Vein endothelial cell (primary cell): ENCODE measurements around a stretch of chr17.

DNA sequence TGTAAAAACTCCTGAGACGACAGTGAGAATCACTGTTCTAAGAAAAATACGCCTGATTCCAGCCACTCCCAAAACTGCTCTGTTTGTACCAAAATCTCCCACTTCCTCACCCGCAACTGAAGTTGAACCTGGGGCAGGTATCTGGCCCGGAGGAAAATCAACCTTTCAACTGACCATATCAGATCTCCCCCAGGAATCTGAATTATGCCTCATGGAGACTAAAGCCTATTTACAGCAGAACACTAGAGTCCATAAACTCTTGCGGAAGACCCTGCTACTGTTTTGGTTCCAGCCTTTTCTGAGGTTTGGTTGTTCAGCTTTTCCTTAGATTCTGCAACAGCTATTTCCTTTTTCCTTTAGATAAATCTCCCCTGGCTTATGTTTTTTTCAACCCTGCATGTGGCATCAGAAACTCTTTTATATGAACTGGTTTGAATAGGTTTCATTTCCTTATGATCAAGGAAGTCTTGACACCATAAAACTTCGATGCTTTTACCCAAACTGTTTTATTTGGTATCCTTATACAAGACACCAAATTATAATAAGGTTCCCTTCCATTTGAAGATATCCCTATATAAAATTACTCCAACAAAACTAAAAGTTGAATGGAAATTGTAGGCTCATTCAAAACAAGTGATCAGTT, 13.2 kb downstream of the SPOP start:
- CAGE, long polyA plus RNA: no peak

- CAGE, long polyA plus RNA: no peak
Observed at GRCh38 chr17:49814941-49815140, 26.4 kb downstream of the KAT7 start.

- CAGE, long polyA plus RNA: no peak
Observed at GRCh38 chr17:49845297-49845927, 2.5 kb downstream of the TAC4 start.

GRCh38 chr17:50078784-50079437, 16.2 kb upstream of the PDK2 start:
- CAGE, long polyA plus RNA: no peak

GRCh38 chr17:50079945-50080460, 15.1 kb upstream of the PDK2 start:
- CAGE, long polyA plus RNA: no peak

- CAGE, long polyA plus RNA: no peak
Observed at GRCh38 chr17:50199604-50200633, 1.5 kb downstream of the COL1A1 start.

DNA sequence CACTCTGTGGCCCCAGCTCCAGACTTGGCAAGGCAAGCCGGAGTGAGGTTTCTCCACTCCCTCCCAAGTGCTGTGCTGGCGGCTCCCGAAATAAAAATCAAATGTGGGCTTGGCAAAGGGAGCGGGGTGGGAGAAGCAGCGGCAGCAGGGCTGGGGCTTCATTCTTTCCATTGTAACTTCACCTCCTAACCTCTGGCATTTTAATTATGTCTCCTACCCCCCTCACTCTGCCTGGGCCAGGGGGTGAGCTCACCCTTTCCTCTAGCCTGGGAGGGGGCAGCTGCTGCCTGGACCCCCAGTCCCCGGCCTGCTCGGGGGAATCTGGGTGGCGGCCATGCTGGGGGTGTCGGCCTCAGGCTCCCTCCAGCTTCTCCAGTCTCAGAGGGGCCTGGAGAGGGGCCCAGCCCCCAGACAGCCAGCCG, 14.5 kb upstream of the TMEM92 start:
- CAGE, long polyA plus RNA: no peak

DNA sequence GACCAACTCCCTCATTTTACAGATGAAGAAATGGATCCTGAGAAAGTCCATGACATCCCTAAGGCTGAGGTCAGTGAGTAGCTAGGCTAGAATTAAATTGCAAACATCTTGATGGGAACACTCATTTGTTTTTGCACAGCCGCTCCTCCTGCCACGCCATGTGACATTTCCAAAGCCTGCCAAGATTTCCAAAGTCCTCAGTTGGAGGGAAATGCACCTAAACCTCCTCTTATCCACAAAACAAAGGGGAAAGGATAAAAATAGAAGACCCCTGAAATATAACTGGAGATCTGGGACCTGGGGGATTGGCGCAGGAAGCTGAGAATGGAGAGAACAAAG, 15.0 kb downstream of the TMEM92 start:
- CAGE, long polyA plus RNA: no peak

DNA sequence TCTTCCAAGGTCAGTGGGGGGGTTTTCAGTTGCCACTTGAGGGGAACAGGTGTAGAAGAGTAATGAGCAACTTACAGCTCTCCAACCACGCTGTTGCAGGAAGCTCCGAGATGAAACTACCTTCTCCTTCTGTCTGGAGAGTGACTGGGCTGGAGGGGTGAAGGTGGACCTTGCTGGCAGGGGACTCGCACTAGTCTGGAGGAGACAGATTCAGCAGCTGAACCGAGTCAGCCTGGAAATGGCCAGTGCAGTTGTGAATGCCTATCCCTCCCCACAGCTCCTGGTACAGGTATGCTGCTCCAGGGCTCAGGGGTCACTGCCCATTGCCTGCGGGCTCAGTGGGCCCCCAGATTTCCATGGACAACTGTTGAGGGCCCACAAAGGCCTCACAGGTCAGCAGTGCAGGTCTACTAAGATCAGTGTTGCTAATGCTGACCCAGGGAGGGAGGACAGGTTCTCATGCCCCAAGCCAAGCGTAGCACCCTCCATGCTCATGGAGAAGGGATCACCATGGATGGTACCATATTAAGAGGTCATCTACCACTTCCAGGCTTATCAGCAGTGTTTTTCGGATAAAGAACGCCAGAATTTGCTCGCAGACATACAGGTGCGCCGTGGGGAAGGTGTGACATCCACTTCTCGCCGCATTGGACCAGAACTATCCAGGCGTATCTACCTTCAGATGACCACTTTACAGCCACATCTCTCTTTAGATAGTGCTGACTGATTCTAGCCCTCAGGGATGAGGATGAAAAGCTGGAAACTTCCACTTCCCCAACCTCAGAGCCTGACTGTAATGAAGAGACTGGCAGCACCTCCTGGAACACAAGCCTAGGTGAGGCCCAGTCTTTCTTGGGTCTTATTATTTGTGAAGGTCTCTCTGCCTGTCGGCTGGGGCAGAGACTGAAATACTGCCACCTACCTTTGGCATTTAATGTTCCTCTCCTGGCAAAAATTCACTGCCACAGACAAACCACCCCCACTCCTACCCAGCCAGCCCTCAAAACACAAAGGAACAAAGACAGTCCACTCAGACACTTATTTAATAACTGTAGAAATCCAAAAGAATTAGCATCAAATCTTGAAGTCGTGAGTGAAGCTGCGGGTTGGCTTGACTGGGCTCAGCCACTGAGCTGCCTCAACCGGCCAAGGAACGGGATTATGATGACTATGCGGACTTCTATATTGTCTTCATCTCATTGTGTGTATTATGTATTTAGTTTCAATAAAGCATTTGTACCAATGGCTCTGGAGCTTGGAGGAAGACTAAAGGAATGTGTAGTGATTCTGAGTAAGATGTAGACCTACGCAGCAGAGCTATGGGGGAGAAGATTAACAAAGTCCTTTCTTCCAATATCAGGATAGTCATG, 7.7 kb downstream of the EME1 start:
- CAGE, long polyA plus RNA: no peak

DNA sequence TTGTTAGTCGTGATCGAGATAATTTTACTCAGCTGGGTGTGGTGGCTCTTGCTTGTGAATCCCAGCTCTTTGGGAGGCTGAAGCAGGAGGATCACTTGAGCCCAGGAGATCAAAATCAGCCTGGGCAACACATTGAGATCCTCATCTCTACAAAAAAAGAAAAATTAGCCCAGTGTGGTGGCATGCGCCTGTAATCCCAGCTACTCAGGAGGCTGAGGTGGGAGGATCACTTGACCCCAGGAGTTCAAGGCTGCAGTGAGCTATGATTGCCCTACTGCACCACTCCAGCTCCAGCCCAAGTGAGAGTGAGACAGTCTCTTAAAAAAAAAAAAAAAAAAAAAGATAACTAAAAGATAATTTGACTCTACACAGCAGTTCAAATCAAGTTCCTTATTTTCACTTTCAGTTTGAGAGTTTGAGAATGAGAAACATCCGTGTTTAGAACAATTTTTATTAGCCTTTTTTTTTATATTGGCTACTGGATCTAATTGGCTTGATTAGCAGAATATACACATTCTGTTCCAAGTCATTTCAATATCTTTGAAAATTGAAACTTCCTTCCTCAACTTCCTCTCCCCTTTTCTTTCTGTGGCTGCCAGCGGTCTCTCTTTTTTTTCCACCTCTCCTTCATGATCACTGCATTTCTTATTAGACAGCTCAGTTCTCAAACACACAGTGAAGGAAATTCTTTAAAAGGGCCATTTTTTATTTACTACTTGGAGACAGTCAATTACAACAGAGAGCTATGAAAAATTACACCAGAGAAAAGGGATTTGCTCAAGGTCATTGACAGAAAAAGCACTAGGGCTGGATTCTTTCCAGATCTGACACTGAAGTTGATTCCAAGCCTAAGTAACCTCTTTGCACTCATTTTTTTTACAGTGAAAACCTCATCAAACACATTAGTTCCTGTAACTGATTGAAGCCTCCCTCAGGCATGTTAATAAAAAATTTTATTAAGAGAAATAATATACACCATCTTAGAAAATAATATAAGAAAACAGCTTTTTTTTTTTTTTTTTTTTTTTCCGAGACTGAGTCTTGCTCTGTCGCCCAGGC, 4.5 kb upstream of the ACSF2 start:
- CAGE, long polyA plus RNA: no peak

GRCh38 chr17:50499144-50499352, 9.2 kb upstream of the MYCBPAP start:
- CAGE, long polyA plus RNA: no peak

GRCh38 chr17:50506076-50506535, 2.1 kb upstream of the MYCBPAP start:
- CAGE, long polyA plus RNA: no peak

DNA sequence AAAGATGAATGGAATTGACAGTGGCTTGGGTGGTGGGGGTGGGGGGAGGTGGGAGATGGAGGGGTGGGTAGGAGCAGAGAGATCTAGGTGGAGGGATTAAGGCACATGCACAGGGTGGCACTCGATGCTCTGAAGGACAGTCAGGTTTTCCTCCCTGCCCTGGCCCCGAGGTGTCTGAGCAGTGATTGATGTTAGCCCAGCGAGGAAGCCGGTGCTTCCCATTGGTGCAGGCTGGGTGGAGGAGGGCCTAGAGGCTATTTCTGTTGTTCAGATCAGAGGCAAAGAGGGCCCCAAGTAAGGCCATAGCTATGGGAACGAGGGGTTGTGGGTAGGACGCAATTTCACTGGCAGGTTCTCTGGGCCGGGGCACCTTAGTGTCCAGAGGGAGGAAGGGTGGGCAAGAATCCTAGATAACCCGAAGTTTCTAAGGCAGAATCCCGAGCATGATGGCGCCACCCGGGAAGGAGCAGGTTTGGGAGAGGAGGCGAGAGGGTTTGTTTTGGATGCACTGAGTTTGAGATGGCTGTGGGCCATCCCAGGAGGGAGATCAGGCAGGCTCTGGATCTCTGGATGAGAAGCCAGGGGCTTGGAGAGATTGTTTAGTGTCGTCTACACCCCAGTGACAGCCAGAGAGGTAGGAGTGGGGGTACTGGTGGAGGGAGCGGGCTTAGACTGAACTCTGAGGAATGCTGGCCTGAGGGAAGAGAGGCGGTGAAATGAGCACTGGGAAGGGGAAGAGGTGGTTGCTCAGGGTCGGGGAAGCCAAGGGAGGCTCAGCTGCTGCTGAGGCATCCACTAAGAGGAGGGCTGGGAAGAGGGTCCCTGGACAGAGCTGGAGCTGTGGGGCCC, 23.3 kb downstream of the CACNA1G start:
- CAGE, long polyA plus RNA: no peak

GRCh38 chr17:50635432-50636734, 1.2 kb downstream of the ABCC3 start:
- CAGE, long polyA plus RNA: no peak

DNA sequence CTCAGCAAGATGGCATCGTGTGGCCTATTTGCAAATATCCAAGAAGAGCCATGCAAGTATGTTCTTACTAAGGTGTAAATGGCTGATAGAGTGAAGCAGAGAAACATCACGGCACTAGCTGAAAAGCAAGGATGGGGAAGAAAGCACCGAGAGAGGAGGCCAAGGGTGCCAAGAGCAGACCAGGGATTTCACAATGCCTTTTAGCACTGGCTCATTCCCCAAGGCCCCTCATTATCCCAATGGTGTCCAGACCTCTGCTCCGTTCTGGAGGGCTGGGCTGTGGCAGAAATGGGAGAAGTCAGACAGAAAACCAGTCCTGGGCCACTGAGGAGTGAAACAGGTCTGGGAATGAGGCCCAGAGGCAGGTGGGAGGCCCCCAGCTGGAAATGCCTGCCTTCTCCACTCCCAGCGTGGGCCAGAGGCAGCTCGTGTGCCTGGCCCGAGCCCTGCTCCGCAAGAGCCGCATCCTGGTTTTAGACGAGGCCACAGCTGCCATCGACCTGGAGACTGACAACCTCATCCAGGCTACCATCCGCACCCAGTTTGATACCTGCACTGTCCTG, 20.5 kb downstream of the ANKRD40 start:
- CAGE, long polyA plus RNA: no peak

DNA sequence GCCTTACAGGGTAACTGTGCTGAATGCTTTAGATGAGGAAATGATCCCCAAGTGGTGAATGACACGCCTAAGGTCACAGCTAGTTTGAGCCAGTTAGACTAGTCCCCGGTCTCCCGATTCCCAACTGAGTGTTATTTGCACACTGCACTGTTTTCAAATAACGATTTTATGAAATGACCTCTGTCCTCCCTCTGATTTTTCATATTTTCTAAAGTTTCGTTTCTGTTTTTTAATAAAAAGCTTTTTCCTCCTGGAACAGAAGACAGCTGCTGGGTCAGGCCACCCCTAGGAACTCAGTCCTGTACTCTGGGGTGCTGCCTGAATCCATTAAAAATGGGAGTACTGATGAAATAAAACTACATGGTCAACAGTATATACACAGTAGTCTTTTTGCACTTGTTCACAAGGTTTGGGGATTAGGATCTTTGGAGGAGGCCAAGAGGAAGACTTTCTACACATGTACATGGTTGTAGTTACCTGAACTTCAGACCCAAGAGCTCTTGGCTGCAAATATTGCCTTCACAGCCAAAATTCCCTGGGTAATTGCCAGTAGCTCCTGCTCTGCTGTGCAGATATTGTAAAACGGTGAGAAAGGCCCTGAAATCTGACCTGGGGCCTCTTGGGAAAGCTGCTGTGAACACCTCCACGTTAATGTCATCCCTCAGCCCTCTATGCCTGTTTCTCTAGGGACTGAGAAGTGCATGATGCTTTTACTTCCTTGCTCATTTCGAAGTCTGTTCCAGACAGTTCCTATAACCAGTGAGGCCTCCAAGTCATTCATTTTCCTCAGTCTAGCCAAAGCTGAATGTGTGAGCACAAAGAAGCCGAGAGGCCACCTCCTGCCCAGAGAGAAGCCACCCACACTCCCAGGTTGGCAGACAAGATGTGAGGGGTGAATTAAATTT, 16.1 kb downstream of the ANKRD40 start:
- CAGE, long polyA plus RNA: no peak

- CAGE, long polyA plus RNA: no peak
Observed at GRCh38 chr17:50708458-50709060, 845 bp upstream of the ANKRD40 start.

DNA sequence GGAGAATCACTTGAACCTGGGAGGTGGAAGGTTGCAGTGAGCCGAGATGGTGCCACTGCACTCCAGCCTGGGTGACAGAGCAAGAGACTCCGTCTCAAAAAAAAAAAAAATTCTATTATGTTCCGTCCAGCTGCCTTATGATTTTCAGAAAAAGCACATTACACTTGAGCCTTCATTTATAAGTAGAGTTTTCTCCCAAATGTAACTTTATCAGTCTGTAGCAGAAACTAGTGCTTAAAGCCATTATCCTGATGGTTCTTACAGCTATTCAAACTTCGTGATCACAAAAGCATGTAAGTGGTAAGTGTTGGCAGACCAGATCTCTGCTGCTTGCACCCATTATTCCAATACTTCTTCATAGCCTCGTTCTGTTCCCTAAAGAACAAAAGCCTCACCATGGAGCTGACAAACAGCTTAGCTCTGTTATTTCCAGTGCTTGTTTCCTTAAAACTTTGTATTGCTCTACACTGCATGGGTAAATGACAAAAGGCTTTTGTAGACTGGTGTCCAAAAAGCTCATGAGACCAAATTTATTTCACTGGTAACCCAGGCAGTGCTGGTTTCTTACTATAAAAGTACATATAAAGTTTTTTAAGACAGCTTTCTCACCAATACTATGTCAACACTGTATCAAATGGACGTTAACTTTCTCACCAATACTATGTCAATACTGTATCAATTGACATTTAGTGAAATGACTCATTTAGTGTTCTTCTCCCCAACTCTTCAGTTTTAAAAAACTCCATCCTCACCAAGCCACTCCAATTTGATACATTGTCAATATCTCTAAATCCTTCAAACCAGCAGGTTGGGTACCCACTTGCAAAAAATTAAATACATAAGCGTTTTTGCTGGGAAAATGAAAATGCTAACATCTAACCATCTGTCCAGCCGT, 5.1 kb downstream of the TOB1 start:
- CAGE, long polyA plus RNA: no peak

- CAGE, long polyA plus RNA: no peak
Observed at GRCh38 chr17:50917870-50918486, 51.8 kb upstream of the TOB1 start.

- CAGE, long polyA plus RNA: no peak
Observed at GRCh38 chr17:50920647-50921564, 54.8 kb upstream of the TOB1 start.